Cardiac muscle cell (in vitro differentiated cells and primary cell): Measurements from ENCODE around the genes MYO9A, SENP8 and ADPGK.

GRCh38 chr15:70324259-70324818, 226.6 kb upstream of the TLE3 start:
- RAMPAGE, long total RNA, result no peak
- RRBS, result 59% methylated on average over 2 of the region's 12 CpGs

DNA sequence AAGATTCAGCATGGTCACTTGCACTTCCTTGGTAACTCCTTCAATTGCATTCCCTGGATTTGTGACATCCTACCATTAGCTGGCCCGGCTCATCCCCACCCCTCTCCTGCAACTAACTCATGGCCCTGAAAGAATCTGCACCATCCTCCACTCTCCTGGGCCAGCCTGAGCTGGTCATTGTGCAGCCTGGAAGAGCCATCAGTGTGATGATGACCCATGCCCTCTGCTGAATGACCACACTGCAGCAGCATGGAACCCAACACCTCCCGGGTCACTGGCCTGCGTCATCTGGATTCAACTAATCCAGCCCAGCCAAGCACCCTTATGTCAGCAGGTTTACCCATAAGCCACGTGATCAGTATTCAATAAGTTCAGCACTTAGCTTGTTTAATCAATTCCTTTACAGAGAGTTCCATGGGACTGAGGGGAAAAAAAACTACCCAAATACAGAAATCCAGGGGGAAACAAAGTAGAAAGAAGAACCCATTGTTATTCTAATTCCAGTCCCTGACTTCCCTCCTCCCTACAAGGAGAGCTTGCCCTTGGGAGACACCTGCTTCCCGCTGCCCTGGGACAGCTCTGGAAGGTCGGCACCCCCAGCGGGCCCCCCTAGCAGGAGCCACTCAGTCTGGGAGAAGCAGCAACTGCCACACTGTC, 309.0 kb upstream of the TLE3 start:
- RAMPAGE, long total RNA, result no peak
- RRBS, result no CpG with 5 or more reads among the region's 7 CpGs

GRCh38 chr15:70750117-70751059, 13.0 kb downstream of the UACA start:
- RAMPAGE, long total RNA, result no peak
- RRBS, result no CpG with 5 or more reads among the region's 10 CpGs

DNA sequence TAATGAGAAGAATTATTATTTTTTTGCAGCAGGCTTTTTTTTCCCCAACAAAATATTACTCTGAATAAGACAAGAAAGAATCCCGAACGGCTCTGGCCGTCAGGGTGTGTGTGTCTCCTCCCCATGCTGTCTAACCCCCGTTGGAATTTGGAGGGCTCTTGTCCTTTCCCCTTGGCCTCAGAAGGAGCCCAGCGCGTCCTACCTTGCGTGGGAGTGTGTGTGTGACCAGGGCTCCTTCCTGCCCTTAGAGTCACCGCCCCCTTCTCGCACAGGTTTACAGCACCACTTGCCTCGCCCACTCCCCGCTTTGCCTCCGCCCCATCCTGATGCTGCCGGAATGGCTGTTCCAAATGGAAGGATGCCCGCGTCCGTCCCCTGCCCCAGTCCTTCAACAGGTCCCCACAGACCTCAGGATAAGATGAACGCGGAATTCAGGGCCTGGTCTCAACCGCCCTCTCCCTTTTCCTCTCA, 514 bp upstream of the THSD4 start:
- RAMPAGE, long total RNA, result no peak
- RRBS, result no CpG with 5 or more reads among the region's 19 CpGs

GRCh38 chr15:71125029-71125420, 9.8 kb downstream of the THSD4 start:
- RAMPAGE, long total RNA, result no peak
- RRBS, result no CpG with 5 or more reads among the region's 2 CpGs

DNA sequence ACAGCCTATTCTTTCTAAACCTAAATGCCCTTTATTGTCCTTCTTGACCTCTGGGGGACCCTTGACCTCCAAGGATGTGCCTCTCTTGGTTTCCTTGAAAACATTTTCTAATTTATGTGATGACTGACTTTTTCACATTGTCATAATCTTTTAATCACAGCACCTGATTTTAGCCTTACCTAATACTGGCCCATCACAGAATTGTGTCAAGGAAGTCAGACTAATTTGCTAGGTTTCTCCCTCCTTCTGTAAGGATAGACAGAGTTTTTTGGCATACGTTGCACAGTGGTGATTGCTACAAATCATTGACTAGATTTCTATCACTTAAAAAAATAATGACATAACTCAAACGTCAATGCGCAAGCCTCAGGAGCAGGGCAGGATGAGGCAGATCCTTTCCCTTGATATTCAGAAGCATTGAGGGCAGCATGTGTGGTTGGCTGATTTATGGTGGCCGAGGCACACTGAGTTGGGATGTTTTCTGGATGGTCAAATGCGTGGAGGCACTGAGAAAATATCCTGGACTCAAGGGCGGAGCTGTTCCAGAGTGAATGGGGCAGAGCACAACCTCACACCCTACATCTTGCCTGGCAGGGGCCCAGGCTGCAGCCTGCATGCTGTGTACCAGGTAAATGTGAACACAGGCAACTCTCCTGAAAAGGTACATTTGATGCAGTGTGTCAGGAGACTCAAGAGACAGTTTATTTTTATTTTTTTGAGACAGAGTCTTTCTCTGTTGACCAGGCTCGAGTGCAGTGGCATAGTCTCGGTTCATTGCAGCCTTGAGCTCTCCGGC, 14.4 kb downstream of the THSD4 start:
- RAMPAGE, long total RNA, result no peak
- RRBS, result no CpG with 5 or more reads among the region's 9 CpGs

DNA sequence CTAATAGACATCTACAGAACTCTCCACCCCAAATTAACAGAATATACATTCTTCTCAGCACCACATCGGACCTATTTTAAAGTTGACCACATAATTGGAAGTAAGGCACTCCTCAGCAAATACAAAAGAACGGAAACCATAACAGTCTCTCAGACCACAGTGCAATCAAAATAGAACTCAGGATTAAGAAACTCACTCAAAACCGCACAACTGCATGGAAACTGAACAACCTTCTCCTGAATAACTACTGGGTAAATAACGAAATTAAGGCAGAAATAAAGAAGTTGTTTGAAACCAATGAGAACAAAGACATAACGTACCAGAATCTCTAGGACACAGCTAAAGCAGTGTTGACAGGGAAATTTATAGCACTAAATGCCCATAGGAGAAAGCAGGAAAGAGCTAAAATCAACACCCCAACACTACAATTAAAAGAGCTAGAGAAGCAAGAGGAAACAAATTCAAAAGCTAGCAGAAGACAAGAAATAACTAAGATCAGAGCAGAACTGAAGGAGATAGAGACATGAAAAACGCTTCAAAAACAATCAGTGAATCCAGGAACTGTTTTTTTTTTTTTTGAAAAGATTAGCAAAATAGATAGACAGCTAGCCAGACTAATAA, 152.9 kb downstream of the THSD4 start:
- RAMPAGE, long total RNA, result no peak
- RRBS, result no CpG with 5 or more reads among the region's 6 CpGs

- RAMPAGE, long total RNA, result no peak
- RRBS, result no CpG with 5 or more reads among the region's 1 CpG
Observed at GRCh38 chr15:71273784-71274200, 158.5 kb downstream of the THSD4 start.

DNA sequence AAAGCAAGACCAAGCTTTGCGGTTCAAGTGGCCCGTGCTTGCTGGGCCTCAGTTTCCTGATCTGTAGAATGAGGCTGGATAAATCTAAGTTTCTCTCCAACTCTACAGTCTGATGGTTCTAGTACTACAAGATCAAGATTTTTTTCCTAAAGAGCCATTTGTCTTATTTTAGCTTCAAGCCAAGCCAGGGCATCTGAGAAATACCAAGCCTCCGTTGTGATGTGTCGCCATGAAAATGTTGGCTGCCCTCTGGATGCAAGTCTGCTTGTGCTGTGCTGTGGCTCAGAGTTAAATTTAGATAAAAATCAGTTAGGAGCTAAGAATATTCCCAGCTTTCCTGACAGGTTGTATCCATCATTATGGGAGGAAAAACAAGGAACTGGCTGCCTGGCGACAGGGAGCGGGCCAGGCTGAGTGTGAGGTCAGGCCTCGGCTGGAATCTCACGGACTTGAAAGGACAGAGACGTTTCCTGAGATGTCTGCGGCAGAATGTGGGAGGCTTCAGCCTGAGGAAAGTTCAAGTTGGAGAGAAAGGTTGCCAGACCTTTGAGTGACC, 213.7 kb downstream of the THSD4 start:
- RAMPAGE, long total RNA, result no peak
- RRBS, result no CpG with 5 or more reads among the region's 10 CpGs

GRCh38 chr15:71447652-71448192, 332.5 kb downstream of the THSD4 start:
- RAMPAGE, long total RNA, result no peak
- RRBS, result no CpG with 5 or more reads among the region's 3 CpGs

DNA sequence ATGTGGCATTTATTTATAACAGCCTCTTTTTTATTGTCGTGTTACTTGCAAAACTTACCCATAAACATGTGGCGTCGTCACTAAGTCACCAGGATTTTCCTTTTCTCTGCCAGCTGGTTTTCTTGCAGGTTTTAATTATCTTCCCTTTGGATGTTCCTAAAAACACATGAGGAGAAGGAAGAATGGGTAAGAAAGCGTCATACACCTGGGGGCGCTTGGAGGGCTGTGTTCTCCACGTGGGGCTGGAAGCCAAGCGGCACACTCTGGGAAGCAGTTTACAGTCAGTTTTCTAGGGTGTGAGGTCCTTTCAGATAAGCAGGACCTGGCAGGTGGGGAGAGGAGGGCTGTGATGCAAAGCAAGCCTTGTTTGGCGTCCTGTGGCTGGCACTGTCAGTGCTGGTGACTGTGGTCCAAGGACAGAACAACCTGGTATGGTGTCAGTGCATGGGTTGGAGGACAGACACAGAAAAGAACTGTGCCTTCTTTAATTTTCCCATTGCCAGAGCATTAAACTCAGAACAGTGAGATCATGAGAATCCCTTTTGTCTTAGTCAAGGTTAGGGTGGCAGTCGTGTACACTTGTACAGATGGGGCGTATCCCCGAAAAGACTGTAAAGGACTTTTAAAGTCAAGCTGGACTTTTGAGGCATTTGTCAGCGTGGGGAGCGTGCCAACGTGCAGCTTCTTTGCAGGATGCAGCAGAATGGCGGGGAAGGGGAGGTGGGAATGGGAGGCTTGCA, 260.6 kb upstream of the NR2E3 start:
- RAMPAGE, long total RNA, result no peak
- RRBS, result no CpG with 5 or more reads among the region's 15 CpGs

DNA sequence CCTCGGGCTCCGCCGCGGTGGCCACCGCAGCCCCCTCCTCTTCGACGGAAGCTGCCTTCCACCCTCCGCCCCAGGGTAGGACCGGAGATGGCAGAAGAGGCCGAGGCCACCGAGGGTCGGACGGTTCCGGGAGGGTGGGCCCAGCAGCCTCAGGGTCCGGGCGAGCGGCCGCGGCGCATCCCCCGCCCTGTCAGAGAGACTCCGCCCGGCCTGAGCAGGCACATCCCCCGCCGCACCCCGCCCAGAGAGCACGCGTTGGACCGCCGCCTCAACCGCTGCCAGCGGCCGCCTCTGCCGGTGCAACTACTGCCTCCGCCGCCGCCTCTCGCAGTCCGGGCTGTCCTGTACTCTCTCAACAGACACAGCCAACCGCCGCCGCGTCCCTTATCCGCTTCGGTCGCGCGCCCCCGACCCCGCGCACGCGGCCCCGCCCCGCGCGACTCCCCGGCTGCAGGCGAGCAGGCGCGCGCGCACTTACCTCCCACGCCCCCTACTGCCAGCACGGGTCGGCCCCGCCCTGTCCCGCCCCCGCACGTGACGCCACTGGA, at the start of gene MYO9A:
Gene MYO9A (minus strand): TSS at position 472 of the 548 bp plus-strand sequence.
- RAMPAGE, long total RNA, result start-site peak on the minus strand centred at position 360 of the sequence, 128 bp wide, 582 and 336 reads in 2 replicates
- RRBS, result 3% methylated on average over 38 of the region's 71 CpGs

DNA sequence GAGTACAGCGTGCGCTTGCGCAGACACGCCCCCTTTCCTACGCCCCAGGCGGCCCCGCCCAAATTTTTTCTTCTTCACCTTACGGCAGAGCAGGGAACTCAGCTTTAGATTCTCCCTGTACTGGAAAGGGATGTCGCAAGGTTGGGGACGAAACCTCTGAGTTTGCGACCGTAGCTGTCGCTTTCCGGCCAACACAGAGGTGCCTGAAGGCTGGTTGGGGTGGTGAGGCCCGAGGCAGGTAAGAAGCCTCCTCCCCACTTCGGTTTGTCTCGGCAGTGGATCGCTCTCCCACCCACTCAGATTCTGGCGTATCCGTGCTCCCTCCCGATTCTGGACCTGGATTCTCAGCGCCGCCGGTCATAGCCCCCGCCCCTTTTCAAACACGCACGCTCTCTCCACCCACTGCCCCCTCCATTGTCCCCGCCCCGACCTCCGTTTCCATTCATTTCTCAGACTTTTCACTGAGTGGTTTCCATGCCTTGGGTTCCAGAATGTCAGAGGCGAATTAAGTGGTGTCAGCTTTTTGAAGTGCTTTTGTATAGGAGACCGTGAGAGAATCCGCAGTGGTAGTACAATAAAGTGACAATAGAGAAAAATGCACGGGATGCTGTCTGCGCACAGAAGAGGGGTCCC, at the start of gene SENP8:
Gene SENP8 (plus strand): TSS at position 177 of the 633 bp plus-strand sequence.
- RAMPAGE, long total RNA, result no peak
- RRBS, result no CpG with 5 or more reads among the region's 35 CpGs

GRCh38 chr15:72492999-72493779, 19.1 kb downstream of the ARIH1 start:
- RAMPAGE, long total RNA, result no peak
- RRBS, result no CpG with 5 or more reads among the region's 3 CpGs

DNA sequence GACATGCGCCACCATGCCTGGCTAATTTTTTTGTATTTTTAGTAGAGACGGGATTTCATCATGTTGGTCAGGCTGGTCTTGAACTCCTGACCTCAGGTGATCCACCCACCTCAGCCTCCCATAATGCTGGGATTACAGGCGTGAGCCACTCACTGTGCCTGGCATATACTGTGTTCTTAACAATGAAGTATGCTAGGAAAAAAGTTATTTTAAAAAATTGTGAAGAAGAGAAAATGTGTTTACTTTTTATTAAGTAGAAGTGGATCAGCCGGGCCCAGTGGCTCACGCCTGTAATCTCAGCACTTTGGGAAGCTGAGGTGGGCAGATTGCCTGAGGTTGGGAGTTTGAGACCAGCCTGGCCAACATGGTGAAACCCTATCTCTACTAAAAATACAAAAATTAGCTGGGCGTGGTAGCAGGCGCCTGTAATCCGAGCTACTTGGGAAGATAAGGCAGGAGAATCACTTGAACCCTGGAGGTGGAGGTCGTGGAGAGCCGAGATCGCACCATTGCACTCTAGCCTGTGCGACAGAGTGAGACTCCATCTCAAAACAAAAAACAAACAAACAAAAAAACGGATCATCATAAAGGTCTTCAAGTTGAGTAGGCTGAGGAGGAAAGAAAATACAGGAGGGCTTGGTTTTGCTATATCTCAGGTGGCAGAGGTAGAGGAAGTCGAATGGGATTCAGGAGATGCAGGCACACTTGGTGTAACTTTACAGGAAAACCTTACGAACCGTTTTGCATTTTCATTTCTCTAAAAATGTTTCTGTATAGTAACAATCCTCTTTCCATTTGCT, 77.2 kb upstream of the GOLGA6B start:
- RAMPAGE, long total RNA, result no peak
- RRBS, result no CpG with 5 or more reads among the region's 16 CpGs

- RAMPAGE, long total RNA, result no peak
- RRBS, result no CpG with 5 or more reads among the region's 7 CpGs
Observed at GRCh38 chr15:72582648-72583850, 71.4 kb upstream of the GOLGA6B start.

GRCh38 chr15:72751313-72752093, 32.1 kb downstream of the ADPGK start:
- RAMPAGE, long total RNA, result no peak
- RRBS, result no CpG with 5 or more reads among the region's 8 CpGs

GRCh38 chr15:72758062-72758636, 25.4 kb downstream of the ADPGK start:
- RAMPAGE, long total RNA, result no peak
- RRBS, result no CpG with 5 or more reads among the region's 3 CpGs

DNA sequence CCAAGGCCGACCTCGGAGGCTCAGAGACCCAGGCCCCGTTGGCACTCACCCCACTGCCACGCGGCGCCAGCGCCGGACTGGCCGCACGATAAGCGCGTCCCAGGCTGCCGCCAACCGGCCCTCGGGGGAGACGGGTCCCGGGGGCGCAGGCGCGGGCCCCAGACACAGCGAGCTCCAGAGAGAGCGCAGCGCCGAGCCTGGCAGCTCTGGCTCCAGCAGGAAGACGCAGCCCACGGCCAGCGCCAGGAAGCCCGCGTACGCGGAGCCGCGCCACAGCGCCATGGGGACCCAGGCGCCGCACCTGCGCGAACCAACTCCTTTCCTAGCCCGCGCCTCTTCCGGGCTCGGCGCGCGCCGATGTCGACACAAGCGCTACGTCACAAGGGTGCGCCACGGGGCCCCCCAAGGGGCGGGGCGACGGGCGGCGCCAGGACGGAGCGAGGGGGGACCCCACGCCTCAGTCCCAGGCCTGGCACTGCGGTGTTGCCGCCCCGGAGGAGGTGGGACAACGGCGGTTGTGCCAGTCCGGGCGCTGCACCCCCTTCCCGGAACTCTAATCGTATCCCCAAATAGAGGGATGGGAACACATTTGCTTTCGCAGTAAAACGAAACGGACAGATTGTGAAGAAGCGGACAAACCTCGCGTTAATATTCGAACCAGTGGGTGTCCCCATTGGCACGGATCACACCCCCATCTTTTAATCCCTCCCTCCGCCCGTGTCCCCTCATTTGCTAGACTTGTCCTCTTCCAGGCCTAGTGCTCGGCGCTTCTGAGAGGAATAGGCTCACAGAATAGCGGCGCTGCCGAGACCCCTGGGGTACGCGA, at the start of gene ADPGK:
Gene ADPGK (minus strand): TSS at position 349 of the 826 bp plus-strand sequence.
- RAMPAGE, long total RNA, result no peak
- RRBS, result 2% methylated on average over 11 of the region's 85 CpGs

DNA sequence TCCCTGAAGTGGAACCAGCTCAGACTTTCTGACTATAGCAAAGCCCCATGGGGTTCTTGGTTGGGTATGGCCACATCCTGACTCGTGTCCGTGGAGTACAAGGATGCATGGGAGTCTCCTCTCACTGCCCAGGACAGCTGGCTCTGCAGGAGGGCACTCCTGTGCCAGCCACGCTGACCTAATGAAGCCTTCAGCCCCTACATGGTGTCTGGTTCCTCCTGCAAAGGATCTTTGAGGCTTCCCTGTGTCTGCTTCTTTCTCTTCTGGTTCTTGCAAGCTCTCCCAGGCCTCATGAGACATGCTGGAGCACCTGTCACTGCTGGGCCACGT, 90.0 kb upstream of the ADPGK start:
- RAMPAGE, long total RNA, result no peak
- RRBS, result no CpG with 5 or more reads among the region's 4 CpGs